ENCODE data around the gene ARL8B.

GRCh38 chr3:376305-376603 lies 179.7 kb downstream of the CHL1 start:
- PRO-cap: no peak
CAGE:
- cytosol, long polyA plus RNA: no peak
- long polyA plus RNA: no peak
- nucleus, long polyA plus RNA: no peak

DNA sequence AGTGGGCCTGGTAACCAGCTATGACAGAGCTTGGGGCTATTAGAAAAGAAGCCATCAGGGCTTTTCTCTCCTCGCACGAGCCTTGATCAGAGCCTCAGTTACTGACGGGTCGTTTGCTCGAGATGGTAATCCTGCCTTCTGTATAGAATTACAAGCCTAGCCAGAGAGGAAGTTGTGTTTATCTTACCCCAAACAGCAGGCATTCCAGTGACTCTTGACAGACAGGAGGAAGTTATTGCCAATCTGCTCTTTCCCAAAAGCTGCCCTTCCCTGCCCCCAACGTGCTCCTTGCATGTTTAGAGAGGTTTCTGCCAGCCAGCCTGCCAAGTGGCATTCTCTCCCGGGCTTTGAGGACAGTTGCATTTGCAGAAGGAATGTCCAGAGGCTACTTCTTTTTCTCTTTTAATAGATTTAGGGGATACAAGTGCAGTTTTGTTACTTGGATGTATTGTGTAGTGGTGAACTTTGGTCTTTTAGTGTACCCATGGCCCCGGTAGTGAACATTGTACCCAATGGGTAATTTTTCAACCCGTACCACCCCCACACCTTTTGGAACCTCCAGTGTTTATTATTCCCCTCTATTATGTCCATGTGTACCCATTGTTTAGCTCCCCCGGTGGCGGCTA lies 40.7 kb downstream of the ITPR1 start:
- PRO-cap: no peak
CAGE:
- cytosol, long polyA plus RNA: no peak
- long polyA plus RNA: no peak
- nucleus, long polyA plus RNA: no peak

DNA sequence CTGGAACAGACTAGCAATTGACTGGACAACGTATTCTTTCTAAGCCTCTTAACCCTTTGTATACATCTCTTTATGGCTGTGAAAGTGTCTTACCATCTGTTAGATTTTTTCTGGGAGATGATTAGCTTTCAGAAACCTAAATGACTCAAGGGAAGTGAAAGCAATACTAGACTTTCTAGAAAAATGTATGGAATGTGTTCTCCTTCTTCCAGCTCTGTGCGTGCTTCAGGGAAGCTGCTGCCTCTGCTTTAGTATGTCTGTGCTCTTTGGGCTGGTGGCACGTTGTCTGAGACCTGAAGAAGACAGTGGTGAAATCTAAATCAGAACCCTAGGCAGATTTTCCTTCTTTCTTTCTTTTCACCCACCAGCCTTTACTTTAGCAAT lies 89.5 kb downstream of the ITPR1 start:
- PRO-cap: no peak
CAGE:
- cytosol, long polyA plus RNA: no peak
- long polyA plus RNA: no peak
- nucleus, long polyA plus RNA: no peak

DNA sequence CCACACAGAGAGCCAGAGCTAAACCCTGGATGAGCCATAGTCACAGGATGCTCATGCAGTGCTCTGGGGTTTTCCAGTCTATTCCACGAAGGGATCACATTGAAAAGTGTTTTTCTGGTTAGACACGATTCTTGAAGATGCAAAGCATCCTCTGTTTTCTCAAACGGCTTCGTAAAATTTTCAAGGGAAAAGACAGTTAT lies 230.0 kb downstream of the ITPR1 start:
- PRO-cap: no peak
CAGE:
- cytosol, long polyA plus RNA: no peak
- long polyA plus RNA: no peak
- nucleus, long polyA plus RNA: no peak

DNA sequence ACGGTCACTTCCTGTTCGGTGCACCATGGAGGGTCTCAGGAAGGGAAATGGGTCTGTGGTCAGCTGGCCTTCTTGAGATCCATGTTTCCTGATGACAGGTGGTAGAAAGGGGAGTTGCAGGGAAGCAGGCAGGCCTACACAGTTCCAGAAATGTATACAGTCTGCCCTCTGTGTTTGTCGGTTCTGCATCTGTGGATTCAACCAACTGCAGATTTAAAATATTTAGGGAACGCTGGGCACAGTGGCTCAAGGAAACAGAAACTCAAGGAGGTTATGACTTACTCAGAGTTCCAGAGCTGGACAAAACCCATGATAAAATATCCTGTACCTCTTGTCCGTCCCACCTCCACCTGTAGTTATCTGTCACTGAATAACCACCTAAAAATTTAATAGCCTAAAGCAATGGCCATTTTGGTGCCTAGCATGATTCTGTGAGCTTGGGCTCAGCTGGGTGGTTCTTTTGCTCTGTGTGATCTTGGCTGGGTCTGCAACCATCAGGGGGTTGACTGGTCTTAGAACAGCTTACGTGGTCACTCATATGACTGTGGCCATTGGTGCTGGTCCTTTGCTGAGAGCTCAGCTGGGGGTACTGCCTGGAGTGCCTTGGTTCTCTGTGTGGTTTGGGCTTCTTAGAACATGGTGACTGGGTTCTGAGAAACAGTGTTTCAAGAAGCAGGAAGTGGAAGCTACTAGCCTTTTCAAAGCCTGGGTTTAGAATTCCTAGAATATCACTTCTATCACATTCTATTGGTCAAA lies 239.8 kb upstream of the BHLHE40 start:
- PRO-cap: no peak
CAGE:
- cytosol, long polyA plus RNA: no peak
- long polyA plus RNA: no peak
- nucleus, long polyA plus RNA: no peak

- PRO-cap: no peak
CAGE:
- cytosol, long polyA plus RNA: no peak
- long polyA plus RNA: no peak
- nucleus, long polyA plus RNA: no peak
Observed at GRCh38 chr3:4749377-4750031, 229.7 kb upstream of the BHLHE40 start.

GRCh38 chr3:4776295-4776953 lies 202.8 kb upstream of the BHLHE40 start:
- PRO-cap: no peak
CAGE:
- cytosol, long polyA plus RNA: no peak
- long polyA plus RNA: no peak
- nucleus, long polyA plus RNA: no peak

DNA sequence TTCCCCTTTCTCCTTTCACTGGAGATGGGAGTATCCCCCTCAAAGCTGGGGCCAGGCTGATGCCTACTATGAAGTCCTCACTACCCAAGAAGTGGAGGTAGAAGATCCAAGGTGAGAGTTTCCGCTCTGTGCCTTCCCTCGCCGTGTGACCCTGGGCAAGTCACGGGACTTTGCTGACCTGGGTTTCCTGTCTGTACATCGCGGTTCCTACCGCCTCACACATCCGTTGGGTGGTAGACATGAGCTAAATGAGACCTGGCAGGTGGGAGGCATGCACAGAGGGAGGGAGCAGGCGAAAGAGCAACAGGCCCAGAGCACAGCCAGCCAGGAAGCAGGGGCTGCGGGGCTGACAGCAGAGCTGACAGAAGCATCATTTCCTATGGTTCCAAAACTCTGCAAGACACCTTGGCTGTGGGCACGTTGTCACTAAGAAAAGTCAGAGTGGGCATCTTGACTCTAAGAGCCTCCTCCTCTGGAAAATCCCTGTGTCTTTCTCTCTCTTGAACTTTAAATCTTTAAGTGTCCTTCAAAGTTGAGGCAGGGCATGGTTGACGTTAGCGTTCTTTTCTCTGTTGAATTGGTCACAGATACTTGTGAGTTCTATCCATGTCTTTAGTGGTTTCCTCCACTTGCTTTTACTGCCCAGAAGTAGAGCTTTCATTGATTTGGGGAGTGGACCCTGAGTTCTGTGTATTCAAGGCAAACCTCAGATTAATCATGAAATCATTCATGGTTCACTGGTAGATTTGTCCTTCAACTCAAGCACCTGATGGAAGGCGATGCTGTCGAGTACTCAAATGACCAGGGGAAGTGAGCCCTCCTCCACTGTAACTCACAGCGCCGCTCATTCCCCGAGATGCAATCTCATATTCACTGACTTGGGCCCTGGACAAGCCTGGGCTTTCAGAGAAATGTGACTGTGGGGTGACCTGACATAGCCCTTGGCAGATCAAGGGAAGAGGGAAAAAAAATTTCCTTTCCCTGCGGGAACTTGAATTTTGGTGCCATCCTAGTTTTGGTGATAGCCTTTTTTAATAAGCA lies 157.0 kb upstream of the BHLHE40 start:
- PRO-cap: no peak
CAGE:
- cytosol, long polyA plus RNA: no peak
- long polyA plus RNA: no peak
- nucleus, long polyA plus RNA: no peak

GRCh38 chr3:4901773-4902081 lies 77.5 kb upstream of the BHLHE40 start:
- PRO-cap: no peak
CAGE:
- cytosol, long polyA plus RNA: no peak
- long polyA plus RNA: no peak
- nucleus, long polyA plus RNA: no peak

DNA sequence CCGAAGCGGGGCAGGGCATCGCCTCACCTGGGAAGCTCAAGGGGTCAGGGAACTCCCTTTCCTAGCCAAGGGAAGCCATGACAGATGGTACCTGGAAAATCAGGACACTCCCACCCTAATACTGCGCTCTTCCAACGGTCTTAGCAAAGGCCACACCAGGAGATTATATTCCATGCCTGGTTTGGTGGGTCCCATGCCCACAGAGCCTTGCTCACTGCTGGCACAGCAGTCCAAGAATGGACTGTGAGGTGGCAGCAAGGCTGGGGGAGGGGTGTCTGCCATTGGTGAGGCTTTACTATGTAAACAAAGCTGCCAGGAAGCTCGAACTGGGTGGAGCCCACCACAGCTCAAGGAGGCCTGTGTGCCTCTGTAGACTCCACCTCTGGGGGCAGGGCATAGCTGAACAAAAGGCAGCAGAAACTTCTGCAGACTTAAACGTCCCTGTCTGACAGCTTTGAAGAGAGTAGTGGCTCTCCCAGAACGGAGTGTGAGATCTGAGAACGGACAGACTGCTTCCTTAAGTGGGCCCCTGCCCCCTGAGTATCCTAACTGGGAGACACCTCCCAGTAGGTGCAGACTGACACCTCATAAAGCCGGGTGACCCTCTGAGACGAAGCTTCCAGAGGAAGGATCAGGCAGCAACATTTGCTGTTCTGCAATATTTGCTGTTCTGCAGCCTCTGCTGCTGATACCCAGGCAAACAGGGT lies 13.2 kb upstream of the BHLHE40 start:
- PRO-cap: no peak
CAGE:
- cytosol, long polyA plus RNA: no peak
- long polyA plus RNA: no peak
- nucleus, long polyA plus RNA: no peak

DNA sequence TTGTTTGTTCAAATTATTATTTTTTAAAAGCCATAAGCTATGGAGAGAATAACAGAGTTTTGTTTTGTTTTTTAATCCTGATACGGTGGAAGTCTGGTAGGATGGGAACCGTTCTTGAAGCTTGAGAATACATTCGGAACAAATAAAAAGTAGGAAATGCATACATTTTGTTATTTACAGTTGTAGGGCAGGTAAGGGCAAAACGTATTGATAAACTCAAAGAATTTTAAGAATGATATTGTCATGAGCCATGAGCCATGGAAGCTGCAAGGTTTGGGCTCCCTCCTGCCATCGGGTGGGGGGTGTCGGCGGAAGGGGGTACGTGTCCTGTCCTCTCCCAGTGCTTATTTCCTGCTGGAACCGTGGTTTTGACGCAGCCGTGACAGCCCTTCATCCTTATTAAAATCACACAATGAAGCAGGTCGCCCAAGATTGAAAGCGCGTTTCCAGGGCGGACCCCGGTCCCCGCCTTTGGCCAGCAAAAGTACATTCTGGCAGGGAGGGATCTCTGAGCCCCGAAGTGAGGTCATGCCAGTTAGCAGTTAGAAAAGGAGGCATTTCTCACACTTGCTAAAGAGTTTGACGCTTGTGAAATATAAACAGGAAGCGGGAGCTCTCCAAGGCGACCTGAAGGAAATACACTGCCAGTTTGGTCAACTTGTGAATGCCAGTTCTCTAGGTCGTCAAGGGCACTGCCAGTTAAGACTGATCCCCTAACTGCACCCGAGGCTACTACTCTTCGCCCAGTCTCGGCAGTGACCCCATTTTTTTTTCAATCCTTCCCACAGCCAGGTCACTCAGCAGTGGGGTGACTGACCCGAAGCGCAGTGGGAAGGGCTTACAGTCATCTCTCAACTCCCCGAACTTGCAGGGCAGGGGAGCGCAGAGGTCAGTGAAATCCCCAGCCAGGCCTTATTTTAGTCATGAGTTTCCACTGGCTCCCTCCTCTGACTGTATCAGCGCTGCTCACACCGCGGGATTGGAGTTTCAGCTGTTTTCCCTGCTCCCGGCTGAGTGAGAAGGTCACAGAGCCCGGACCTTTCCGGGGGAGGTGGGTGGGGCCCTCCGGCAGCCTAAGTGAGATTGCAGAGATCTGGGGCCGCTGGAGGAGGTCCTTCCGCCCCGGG lies 2.2 kb upstream of the BHLHE40 start:
- PRO-cap: no peak
CAGE:
- cytosol, long polyA plus RNA: no peak
- long polyA plus RNA: no peak
- nucleus, long polyA plus RNA: no peak

GRCh38 chr3:4982709-4983214 lies 3.5 kb downstream of the BHLHE40 start:
- PRO-cap: no peak
CAGE:
- cytosol, long polyA plus RNA: no peak
- long polyA plus RNA: no peak
- nucleus, long polyA plus RNA: no peak

DNA sequence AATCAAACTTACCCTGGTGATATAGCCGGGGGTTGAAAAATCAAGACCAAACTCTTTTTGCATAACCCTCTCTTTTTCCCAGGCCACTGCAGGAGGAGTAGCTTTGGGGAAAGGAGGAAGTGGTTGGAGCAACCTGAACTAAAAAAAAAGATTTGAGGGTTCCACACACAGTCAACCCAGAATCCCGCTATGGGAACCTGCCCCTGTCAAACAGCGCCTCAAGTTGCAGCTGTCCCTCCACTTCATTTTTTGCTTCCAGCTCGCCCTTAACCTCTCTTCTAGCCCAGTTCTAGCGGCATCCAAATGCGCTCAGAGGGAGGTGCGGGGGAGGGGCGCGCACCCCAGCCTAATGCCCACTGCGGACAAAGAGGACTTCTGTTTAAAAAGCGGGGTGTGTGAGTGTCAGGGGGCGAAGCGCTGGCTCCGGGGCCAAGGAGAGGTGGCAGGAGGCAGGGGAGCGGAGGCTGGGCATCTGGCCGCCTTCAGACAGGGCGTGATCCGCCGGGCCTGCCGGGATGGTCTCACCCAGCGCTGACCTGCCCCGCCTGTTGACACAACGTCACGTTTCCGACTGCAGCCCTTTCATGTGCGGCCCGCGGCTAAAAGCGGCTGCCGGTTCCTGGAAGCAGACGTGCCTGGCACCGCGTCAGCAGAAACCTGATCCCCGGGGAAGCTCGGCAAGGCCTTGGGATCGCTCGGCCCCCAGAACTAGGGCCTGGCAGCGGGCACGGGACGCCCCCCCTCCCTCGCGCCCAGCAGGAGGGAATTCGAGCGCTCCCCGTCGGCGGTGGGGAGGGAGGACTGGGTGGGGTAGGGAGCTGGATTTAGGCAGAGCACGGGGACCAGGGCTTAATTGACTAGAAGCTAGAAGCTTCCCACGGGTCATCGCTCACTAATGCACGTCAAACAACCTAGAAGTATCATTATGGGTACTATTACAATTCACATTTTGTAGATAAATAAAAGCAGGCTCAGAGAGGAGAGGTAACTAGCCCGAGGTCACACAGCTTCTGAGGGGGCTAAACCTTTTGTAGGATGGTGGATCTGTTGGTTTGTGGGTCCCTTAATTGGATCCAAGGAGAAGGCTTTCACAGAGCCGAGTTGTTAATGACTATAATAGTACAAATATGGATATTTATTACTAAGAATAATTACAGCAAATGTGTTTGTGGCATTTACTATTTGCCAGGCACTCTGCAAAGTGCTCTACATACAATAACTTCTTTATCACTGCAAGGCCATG lies 7.6 kb downstream of the BHLHE40 start:
- PRO-cap: no peak
CAGE:
- cytosol, long polyA plus RNA: no peak
- long polyA plus RNA: no peak
- nucleus, long polyA plus RNA: no peak

DNA sequence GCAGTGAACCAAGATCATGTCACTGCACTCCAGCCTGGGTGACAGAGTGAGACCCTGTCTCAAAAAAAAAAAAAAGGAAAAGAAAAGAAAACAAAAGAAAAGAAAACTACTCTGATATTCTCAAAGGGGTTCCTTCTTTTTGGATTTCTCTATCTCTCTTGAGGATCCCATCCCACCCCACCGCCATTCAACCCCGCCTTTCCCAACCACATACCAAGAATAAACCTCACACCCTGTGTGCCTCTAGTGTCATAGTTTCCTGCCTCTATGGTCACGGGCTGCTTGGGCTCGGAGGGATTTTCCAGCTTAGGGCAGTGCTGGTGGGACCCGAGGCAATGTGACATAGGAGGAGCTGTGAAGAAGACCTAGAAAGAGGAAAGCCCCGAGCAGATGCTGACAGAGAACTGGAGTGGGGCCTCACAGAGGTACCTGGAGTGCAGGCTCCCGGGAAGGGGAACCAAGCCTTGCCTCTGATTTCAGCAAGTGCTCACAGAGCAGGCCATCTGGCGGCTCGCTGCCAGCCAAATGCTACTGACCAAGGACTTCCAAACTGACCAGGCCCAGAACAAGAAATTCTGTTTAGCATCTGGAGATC lies 27.5 kb downstream of the BHLHE40 start:
- PRO-cap: no peak
CAGE:
- cytosol, long polyA plus RNA: no peak
- long polyA plus RNA: no peak
- nucleus, long polyA plus RNA: no peak

- PRO-cap: no peak
CAGE:
- cytosol, long polyA plus RNA: no peak
- long polyA plus RNA: no peak
- nucleus, long polyA plus RNA: no peak
Observed at GRCh38 chr3:5016438-5016879, 37.2 kb downstream of the BHLHE40 start.

DNA sequence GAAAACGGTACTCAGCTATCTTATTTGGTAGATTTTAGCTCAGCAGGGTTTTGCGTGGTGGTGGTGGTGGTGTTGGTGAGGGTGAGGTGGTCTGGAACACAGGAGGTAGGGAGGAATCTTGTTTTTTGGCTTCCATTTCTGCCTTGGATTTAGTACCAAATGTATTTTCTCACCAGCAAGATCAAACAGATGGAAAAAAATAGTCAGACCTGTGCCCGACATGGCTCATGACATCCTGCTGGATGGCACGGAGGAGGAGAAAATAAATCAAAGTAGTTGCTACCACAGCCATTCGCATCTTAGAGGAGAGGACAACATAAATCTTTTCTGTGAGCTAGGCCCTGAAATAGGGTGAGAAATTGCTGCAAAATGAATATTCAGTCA lies 69.3 kb upstream of the ARL8B start:
- PRO-cap: no peak
CAGE:
- cytosol, long polyA plus RNA: no peak
- long polyA plus RNA: no peak
- nucleus, long polyA plus RNA: no peak

- PRO-cap: unidirectional peak, plus-strand start at chr3:5122292
CAGE:
- cytosol, long polyA plus RNA: no peak
- long polyA plus RNA: start-site peak on the plus strand at chr3:5122269-5122326, 250 and 125 reads in 2 replicates; start-site peak on the plus strand at chr3:5122497-5122560, 32 and 23 reads in 2 replicates
- nucleus, long polyA plus RNA: no peak
Observed at GRCh38 chr3:5121871-5122739, at the start of gene ARL8B. Gene ARL8B, plus strand, starts transcription at chr3:5122292.

- PRO-cap: no peak
CAGE:
- cytosol, long polyA plus RNA: no peak
- long polyA plus RNA: no peak
- nucleus, long polyA plus RNA: no peak
Observed at GRCh38 chr3:5181060-5182425, 6.0 kb upstream of the EDEM1 start.

DNA sequence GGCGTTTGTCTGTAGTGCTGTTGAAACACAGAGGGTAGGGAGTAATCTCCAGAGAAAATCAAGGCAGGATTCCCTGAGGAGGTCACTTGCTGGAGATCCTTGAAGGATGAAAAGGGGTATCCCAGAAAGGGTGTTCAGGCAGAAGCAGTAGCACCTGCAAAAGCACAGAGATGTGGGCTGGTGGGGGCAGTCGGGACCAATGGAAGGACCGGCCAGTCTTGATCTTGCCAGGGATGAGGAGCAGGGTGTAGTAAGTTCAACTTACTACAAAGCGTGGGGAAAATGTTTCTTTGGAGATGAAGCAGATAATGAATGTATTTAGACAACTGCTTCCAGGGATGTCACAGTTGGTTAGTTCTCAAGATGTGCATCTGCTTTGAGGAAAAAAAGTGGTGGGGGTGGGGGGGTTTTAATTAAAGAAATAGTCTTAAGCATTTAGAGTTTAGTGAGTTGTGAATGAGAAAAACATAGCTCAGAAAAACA lies 27.4 kb downstream of the EDEM1 start:
- PRO-cap: no peak
CAGE:
- cytosol, long polyA plus RNA: no peak
- long polyA plus RNA: no peak
- nucleus, long polyA plus RNA: no peak

DNA sequence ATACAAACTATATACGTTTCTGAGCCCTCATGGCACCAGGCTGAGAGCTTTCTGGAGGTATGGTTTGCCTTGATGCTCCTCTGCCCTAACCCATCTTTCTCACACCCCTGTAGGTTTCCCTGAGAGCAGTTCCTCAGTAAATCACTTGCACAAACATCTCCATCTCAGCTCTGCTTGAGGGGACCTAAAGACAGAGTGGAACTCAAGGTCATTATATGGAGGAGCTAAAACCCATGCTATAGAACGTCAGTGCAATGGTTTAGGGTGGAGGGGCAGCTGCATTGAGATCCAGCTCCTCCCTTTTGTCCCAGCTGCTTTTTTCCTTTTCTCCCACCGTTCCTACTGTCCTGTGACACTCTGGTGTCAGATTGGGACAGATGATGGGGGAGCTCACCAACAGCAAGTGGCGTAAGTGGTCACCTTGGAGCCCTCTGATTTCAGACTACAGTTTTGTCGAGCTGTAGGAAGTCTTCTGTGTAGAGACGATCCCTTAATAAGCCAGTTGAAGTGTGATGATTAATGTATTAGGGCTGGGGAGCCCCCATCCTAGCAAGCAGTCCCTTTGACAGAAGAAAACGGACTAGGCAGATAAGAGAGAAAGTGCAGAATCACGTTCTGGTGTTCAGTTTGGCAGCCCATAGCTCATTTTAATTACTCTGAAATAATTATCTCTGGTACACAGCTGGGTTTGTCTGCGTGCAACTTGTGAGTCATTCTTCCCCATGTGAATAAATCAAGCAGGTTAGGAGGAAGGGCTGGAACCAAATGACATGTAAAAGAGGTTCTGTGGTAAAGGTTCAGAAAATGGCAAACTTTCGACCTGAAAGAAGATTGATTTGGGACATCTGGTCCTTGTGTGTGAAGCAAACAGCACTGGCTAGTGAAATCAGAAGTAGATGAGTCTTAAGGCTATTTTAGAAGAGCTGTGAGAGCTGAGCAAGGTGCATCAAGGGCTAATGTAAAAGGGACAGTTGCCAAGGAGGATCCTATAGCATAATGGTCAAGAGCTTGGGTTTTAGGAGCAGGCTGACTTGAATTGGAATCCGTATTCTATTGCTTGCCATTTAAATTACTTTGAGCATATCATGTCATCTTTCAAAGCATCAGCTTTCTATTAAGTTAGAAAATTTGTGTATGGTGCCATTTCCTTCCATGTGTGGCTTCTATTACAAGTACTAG lies 241.3 kb downstream of the EDEM1 start:
- PRO-cap: no peak
CAGE:
- cytosol, long polyA plus RNA: no peak
- long polyA plus RNA: no peak
- nucleus, long polyA plus RNA: no peak